Metastatic Liver Carcinoma in the Adrenal Gland (tissue), 2 donors: ENCODE measurements around a stretch of chr7.

DNA sequence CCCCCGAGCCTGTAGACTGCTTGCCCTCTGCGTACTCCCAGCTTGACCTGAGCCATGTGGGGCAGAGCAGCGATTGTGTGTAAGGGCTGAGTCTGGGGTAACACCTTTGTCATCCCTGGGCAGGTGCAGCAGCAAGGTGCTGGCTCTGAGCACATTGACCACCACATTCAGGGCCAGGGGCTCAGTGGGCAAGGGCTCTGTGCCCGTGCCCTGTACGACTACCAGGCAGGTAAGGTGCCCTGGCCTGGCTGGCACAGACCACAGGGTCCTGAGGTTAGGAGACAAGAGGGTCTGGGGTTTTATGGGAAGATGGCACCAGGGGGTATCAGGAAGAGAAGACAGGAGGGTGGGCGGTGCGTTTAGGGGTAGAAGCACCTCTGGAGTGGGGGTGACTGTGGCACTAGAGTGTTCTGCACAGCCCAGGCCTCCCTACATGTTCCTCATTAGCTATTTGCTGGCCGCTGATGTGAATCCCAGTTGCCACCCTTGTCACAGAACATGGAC is 5.4 kb downstream of the PGAM2 start:
- PRO-cap, 2 experiments = no peak in any of the 2 experiments

DNA sequence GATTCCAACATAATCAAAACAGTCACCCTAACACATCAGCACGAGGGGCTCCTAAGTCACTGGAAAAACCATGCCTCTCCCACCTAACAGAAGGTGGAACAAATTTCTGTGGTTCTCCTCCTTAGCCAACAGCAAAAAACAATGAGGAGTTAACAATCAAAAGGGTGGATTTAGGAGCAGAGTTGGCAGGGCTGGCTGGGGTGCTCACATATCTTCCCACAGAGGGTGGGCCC is 5.5 kb downstream of the POLM start:
- PRO-cap, 2 experiments = no peak in any of the 2 experiments

DNA sequence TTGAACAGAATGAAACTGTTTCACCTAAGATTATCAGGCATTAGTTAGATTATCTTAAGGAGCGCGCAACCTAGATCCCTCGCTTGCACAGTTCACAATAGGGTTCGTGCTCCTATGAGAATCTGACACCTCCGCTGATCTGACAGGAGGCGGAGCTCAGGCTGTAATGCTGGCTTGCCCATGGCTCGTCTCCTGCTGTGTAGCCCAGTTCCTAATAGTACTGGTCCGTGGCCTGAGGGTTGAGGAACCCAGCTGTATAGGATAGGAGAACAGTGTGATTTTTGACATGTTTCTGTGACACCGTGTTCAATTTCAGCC is 31.8 kb downstream of the CAMK2B start:
- PRO-cap, 2 experiments = no peak in any of the 2 experiments

- PRO-cap, 2 experiments = no peak in any of the 2 experiments
Observed at GRCh38 chr7:44580751-44581256, 1.2 kb downstream of the TMED4 start.

- PRO-cap, 2 experiments = no peak in any of the 2 experiments
Observed at GRCh38 chr7:44595989-44596379, 10.4 kb upstream of the OGDH start.

DNA sequence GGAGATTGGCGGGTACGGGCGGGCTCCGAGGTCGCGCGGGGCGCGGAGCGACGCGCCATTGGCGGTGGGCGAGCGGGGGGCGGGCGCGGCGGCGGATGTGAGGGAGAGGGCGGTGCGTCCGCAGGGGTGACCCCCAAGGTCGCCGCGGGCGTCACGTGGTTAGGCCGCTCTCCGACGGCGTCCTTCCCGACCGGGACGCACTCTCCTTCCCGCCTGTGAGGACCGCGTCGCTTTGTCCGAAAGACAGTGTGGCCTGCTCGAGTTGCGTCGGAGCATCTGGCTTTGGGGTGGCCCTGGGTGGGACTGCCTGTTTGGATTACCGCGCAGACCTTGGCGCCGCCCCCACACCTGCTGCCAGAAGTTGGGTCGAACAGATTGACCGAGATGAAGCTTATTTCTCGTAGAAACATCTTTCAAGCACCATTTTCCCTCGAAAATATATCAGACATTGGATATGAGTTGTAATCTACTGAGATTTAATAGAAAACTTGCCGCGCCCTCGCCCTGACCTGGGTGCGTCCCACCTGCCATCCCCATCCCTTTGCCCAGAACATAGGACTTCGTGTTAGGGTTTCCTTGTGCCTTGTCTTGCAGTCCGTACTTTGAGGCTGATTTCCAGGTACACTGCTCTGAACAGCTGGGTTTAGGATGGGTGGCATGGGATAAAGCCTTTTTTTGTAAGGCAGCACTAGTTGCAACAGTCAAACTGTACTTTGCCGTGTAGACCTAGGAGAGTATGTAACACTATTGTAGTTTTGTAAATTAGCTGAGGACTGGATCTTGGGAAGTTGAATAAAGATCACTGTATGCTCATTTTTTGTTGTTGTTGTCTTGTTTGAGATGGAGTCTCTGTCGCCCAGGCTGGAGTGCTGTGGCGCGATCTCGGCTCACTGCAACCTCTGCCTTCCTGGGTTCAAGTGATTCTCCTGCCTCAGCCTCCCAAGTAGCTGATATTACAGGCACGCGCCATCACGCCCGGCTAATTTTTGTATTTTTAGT is 758 bp downstream of the OGDH start:
- PRO-cap, 2 experiments = peak in 2 of 2 experiments; most common plus-strand start position 167 of the sequence (in 2)

DNA sequence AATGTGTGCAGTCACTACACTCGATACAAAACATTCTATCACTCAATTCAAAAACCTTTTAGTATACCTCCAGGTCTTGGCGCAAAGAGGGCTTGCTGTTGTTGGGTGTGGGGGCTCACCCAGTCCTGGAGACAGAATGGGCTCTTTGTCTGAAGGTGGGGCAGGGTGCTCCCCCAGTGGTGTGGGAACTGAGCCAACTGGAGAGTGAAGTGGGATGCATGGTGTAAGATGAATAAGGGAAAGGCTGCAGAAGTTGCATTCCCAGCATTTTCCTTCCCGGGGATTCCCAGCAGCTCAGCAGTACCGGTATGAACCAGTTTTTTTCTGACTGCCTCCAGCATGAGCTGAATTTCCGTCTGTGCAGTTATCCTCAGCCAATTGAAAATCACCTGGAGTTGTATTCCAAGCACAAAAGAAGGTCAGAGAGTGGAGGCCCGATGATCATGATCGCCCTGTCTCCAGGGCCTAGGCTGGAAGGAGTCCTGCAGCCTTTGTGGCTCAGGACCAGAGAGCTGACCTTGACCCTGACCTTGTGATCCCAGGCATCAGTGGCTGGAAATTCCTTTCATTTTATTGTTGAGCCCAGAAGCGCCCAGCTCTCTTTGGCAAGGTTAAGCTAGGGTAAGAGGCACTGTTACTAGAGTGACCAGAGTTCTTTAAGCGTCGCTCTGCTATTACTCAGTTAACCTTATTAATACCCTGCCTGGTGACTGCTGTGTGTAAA is 33.3 kb downstream of the OGDH start:
- PRO-cap, 2 experiments = no peak in any of the 2 experiments

DNA sequence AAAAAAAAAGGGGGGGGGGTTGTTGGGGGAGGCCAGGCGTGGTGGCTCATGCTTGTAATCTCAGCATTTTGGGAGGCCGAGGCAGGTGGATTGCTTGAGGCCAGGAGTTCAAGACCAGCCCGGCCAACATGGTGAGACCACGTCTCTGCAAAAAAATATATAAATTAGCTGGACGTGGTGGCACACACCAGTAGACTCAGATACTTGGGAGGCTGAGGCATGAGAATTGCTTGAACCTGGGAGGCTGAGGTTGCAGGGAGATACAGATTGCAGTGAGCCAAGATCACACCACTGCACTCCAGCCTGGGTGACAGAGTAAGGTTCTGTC is 22.1 kb downstream of the MYO1G start:
- PRO-cap, 2 experiments = no peak in any of the 2 experiments

- PRO-cap, 2 experiments = no peak in any of the 2 experiments
Observed at GRCh38 chr7:44976461-44977092, 2.2 kb downstream of the MYO1G start.

DNA sequence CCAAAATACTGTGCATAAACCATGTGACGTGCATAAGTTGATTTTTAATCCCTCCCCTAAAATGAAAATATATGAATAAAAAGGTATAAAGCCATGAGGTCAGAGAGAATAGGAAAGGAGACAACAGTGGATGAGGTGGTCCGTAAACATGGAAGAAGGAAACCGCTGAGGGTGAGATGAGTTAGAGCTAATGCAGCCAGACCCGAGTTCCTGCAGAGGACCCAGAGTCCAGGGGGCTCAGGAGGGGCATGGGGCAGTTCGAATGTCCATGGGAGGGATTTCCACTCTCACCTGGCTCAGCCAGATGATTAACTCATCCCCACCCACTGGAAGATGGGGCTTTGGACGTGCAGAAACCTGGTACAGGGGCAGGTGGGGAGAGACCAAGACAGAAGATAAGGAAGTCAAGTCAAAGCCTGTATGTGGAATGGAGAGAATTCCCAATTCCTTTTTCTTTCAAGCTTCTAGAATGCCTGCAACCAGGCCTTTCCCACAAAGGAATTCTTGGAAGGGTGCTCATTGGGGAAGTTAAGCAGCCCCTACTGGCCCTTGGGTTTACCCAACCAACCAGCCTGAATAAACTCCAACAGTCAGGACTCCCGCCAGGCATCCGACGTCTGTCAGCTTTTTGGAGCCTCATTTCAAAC is 39.0 kb downstream of the CCM2 start:
- PRO-cap, 2 experiments = no peak in any of the 2 experiments

DNA sequence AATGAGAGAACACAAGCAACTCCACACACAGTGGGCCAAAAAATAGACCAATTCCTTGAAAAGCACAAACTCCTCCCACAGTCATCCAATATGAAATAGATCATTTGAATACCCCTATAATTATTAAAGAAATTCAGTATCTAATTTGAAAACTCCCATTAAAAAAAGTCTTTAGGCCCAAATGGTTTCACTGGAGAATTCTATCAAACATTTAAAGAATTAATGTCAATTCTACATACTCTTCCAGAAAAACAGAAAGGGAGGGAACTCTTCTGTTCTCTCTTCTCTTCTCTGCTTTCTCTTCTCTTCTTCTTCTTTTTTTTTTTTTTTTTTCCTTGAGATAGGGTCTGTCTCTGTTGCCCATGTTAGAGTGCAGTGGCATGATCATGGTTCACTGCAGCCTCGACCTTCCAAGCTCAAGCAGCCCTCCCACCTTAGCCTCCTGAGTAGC is 42.7 kb downstream of the CCM2 start:
- PRO-cap, 2 experiments = no peak in any of the 2 experiments

- PRO-cap, 2 experiments = no peak in any of the 2 experiments
Observed at GRCh38 chr7:45240184-45240388, 82.5 kb downstream of the RAMP3 start.

DNA sequence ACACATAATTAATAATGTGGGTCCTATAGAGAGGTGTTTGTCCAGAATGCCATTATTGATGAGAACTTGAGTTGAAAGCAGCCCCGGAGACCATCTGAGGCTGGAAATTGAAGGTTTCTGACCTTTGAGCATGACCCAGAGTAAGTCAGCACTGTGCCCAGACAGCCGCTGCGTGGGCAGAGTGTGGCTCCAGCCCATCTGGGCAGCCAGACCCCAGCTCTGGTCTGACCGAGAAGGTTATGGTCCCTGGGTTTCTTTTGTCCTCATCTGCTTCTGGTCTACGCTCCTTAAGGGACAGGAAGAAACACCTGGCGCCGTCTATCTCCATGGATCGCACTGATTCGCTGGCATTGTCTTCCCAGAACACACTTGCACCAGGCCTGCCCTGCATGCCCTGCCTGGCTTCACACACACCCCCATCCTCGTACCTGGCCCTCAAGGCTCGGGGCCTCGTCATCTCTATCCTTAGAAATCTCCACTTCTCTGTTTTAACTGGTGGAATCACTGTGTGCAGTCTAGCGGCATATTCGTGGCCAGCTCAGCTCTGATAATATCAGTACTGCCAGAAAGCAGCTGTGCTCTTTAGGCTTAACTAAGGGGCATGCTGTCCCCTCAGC is 127.6 kb downstream of the ADCY1 start:
- PRO-cap, 2 experiments = no peak in any of the 2 experiments

GRCh38 chr7:45721967-45722667 is 147.9 kb downstream of the ADCY1 start:
- PRO-cap, 2 experiments = no peak in any of the 2 experiments

DNA sequence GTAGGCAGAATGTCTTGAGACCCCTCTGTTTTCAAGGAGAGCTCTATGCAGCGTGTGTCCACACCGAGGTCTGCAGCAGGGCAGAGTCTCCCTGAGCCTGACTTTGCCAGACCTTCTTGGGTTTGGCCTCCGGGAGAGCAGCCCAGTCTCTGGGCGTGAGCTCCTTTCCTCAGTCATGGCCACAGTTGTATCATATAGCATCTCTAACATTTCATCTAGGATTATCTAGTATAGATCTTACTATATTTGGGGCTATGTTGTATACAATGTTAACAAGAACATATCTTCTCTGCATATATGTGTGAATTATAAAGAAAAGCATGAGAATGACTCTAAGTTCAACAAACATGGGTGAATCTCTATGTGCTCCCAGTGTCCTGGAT is 8.6 kb downstream of the IGFBP3 start:
- PRO-cap, 2 experiments = no peak in any of the 2 experiments

DNA sequence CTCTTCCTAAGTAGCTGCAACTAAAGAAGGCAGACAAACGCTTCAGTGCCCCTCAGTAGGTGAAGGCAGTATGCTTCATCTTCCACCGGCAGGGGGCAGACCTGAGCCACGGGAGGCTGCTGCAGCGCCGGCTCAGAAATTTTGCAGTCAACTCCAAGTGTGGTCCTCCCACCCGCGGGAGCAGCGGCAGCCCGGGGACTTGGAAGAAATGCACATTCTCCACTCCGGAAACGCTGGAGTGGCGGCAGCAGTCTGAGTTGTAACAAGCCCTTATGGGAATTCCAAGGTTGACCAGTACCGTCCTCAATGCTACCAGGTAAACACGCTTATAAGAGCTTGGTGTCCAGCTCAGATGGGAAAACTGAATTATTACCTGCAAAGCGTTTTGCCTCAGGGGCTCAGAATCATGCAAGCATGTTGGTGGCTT is 3.4 kb downstream of the IGFBP3 start:
- PRO-cap, 2 experiments = peak in 2 of 2 experiments; most common plus-strand start position 146 of the sequence (in 2)

GRCh38 chr7:45940247-45940954 is 19.3 kb upstream of the IGFBP3 start:
- PRO-cap, 2 experiments = no peak in any of the 2 experiments

DNA sequence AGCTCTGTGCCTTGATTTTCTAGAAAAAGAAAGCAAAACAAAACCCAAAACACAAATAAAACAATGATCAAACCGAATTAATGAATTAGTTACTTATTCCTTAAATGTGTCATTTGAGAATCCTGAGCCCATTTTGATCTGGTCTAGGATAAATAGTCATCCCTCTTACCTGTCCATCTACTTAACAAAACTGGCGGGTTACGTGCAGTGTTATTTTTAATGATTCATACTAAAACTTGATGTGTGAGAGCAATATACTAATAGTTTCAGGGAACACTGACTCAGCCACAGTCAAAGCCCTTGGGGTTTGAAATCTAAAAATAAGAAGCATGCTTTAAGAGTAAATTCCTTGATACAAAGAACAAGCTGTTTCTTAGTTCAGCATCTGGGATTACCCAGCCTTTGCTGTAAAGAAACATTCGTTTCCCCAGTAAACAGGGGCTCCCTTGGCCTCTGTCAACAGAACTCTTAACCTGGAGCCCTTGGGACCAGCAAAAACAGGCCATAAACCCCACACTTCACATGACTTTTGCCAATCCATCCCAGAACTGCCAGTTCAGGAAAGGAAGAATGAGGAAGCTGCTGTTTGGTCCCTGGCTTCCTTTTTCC is 370.6 kb upstream of the IGFBP3 start:
- PRO-cap, 2 experiments = no peak in any of the 2 experiments

- PRO-cap, 2 experiments = no peak in any of the 2 experiments
Observed at GRCh38 chr7:47228571-47229062, 353.3 kb downstream of the TNS3 start.

DNA sequence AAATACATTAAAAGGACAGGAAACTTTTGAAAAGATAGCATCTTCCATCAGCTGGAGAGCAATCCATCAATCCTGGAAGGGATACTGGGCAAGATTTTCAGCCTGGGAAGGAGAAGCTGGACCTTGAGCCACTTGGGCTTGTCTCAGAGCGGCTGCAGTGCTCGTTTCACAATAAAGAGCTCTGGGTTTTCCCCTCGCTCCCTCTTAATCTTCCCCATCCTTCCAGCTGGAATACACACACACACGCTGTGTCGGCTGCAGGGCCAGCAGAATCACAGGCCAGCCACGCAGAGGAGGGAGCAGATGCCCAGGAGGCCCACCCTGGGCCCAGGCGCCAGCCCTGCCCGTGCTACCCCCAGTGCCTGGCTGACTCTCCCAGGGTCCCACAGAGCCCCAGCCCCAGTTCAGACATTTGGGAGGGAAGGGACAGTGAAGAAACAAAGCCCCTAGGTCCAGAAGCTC is 255.1 kb downstream of the TNS3 start:
- PRO-cap, 2 experiments = no peak in any of the 2 experiments